ENCODE results near the gene TSEN2.

DNA sequence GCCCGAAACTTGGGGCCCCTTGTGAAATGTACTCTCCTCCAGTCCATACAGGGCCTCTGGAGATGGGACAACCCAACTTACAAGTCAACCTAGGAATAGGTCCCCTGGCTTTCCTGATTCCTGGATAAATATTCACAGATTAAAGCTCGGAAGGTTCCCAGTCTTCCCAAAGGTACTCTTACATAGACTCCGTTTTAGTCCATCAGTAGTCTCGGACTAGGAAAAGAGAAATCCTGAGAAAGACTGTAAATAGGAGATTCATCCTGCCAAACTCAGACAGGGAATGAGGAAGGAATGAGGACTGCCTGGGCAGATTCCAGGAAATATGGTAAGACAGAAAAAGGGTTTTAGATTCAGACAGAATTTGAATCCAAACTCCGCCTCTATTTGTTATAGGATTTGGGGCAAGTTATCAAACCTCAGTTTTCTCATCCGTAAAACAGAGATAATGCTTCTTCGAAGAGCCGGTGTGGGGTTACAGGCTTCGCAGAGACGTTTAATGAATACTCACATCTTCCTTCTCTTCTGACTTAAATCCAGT is 77.7 kb upstream of the VGLL4 start:
- PRO-cap = no peak
- RAMPAGE, long total RNA, 4 experiments = no peak in any of the 4 experiments

DNA sequence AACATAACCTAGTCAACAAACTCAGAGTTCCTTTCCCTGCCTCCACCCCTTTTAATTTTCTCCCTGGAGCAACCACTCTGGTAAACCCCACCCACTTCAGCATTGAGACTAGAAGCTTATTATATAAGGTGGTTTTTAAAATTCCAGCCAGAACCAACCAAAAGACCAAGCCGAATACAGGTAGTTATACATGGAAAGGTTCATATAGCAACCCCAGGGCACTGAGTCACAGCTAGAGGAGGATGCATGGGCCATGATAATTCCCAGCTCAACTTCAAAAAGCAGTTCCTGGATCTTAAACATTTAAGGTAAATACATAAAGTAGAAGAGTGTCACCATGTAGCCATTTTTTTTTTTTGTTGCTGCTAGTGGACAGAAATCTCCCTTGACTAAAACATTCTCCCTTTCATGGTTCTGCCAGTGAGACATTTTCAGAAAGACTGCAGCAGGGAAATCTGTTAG is 54.8 kb downstream of the TAMM41 start:
- PRO-cap = no peak
- RAMPAGE, long total RNA, 4 experiments = no peak in any of the 4 experiments

GRCh38 chr3:12159177-12159695 is 524 bp upstream of the TIMP4 start:
- PRO-cap = bidirectional peak, plus-strand start at chr3:12159571, minus-strand start at chr3:12159395
- RAMPAGE, long total RNA, 4 experiments = no peak in any of the 4 experiments

- PRO-cap = no peak
- RAMPAGE, long total RNA, 4 experiments = no peak in any of the 4 experiments
These were observed 58.9 kb upstream of the PPARG start for GRCh38 chr3:12229915-12230388.

GRCh38 chr3:12239431-12239630 is 49.5 kb upstream of the PPARG start:
- PRO-cap = unidirectional peak, plus-strand start at chr3:12239505
- RAMPAGE, long total RNA, 4 experiments = no peak in any of the 4 experiments

GRCh38 chr3:12426189-12426735 is 58.0 kb upstream of the TSEN2 start:
- PRO-cap = no peak
- RAMPAGE, long total RNA, 4 experiments = no peak in any of the 4 experiments

DNA sequence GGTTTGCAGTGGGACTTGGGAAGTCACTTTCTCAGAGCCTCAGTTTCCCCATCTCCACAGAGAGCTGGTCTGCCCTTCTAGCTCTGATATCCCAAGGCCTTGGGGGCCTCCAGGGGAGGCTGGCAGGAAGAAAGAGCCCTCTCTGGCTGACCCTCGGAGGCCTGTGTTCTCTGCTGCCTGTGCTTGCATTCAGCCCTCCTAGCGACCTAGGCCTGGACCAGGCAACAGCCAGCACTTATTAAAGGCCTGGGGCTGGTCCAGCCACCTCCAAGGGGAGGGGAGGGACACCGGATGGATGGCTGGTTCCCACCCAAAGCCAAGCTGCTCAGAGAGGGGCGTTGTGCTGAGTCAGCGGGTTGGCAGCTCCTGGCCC is 43.5 kb upstream of the TSEN2 start:
- PRO-cap = no peak
- RAMPAGE, long total RNA, 4 experiments = no peak in any of the 4 experiments

DNA sequence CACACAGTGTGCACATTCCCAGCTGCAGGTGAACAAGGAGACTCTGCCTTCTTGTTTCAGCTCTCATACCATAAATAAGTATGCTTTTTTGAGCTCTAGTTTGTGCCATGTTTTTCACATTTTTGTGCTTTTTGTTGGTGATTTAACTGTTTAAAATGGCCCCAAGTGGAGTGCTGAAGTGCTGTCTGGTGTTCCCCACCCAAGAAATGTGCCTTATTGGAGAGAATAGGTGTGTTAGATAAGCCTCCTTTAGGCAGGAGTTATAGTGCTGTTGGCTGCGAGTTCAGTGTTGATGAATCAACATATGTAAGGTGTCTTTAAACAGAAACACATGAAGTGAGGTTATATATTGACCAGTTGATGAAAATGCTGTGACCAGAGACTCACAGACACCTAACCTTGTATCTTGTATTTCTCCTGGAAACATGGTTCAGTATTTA is 2.9 kb upstream of the TSEN2 start:
- PRO-cap = no peak
- RAMPAGE, long total RNA, 4 experiments = no peak in any of the 4 experiments

- PRO-cap = bidirectional peak, plus-strand start at chr3:12484491, minus-strand start at chr3:12484335
- RAMPAGE, long total RNA, 4 experiments = start-site peak on the plus strand in 4 of 4 experiments, at chr3:12484485-12484793 at its widest, 16 to 109 reads per replicate
These were observed at the start of gene TSEN2 for GRCh38 chr3:12483716-12484921. TSS of gene TSEN2 (plus strand) at chr3:12484480.

GRCh38 chr3:12676345-12676572 is 12.3 kb upstream of the RAF1 start:
- PRO-cap = no peak
- RAMPAGE, long total RNA, 4 experiments = no peak in any of the 4 experiments

- PRO-cap = no peak
- RAMPAGE, long total RNA, 4 experiments = no peak in any of the 4 experiments
These were observed 15.8 kb downstream of the RPL32 start for GRCh38 chr3:12825524-12825986.

GRCh38 chr3:12832039-12833181 is 9.0 kb downstream of the RPL32 start:
- PRO-cap = no peak
- RAMPAGE, long total RNA, 4 experiments = no peak in any of the 4 experiments

- PRO-cap = no peak
- RAMPAGE, long total RNA, 4 experiments = no peak in any of the 4 experiments
These were observed 26.6 kb upstream of the RPL32 start for GRCh38 chr3:12867962-12868380.

GRCh38 chr3:12897295-12897884 is 56.0 kb upstream of the RPL32 start:
- PRO-cap = no peak
- RAMPAGE, long total RNA, 4 experiments = no peak in any of the 4 experiments

DNA sequence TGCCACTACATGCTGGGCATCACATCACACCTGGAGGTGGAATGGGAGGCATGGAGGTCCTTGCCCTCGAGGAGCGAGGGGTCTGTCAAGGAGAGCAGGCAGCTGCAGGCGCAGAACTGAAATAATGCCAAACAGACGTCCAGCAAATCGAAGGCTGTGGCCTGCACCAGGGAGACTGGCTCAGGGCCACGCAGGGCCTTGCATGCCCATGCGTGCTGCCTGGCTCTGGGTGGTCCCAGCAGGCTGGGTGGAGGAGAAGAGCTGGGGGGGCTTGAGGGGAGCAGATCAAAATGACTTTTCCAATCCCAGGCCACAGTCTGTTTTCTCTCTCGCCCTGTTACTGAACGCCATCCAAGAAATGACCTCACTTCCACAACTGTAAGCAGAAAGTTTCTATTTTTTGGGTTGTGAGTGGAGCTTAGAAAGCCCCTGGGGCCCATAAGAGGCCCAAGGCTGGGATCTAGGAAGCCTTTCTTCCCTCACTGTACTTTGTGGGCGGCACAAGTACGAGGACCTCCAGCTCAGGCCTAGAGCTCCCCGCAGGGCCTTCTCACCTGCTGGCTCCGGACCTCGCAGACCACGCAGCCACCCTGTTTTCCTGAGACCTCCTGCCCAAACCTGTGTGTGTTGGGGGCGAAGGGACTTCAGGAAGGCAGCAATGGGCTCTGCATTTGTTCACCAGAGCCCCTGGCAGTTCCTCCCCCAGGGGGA is 97.0 kb upstream of the RPL32 start:
- PRO-cap = no peak
- RAMPAGE, long total RNA, 4 experiments = no peak in any of the 4 experiments

- PRO-cap = no peak
- RAMPAGE, long total RNA, 4 experiments = no peak in any of the 4 experiments
These were observed 102.4 kb upstream of the RPL32 start for GRCh38 chr3:12943723-12944128.

DNA sequence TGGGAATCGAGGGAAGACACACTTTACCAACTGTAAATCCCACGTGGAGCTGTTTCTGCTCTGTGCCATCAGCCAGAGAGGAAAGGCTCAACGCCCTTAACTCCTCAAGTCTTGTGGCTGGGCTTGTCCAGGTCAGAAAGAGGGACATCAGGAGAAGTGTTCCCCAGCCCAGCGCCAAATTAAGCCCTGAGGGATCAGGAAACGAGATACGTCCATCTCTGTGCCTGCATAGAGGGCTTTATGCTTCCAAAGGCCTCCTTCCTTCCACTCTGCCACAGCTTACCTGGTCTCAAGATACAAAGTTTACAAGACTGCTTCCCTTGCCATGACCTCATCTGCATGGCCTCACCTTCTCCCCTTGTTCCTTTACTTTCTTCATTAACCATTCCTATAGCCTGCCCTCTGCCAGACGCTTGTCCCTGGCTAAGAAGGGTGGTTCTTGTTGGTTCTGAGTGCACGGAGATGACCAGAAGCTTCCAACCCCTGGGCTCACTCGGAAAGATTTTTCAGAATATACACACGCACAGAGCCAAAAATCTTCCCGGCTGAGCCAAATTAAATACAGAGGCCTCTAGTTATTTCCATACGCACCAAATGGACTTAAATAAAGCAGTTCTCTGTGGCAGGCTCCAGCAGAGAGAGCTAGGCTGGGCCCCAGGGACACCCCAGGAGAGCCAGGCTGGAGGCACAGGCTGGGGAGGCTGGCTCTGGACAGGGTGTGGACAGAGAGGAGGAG is 115.7 kb upstream of the RPL32 start:
- PRO-cap = no peak
- RAMPAGE, long total RNA, 4 experiments = no peak in any of the 4 experiments

- PRO-cap = no peak
- RAMPAGE, long total RNA, 4 experiments = no peak in any of the 4 experiments
These were observed 14.8 kb upstream of the IQSEC1 start for GRCh38 chr3:13087816-13088648.

DNA sequence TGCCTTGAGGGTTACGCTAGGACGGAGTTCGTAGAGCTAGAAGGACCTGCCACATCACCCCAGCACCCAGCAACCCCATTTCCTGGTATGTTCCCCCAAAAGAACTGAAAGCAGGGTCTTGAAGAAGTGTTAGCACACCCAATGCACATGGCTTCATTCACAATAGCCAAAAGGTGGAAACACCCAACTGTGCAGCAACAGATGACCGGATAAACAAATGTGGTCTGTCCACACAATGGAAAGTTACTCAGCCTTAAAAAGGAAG is 157.7 kb downstream of the NUP210 start:
- PRO-cap = no peak
- RAMPAGE, long total RNA, 4 experiments = no peak in any of the 4 experiments

- PRO-cap = no peak
- RAMPAGE, long total RNA, 4 experiments = no peak in any of the 4 experiments
These were observed 4.5 kb downstream of the NUP210 start for GRCh38 chr3:13415342-13416219.

Measured in esophagus muscularis mucosa (tissue), 4 donors.